Ureter (tissue), 1 donor: Measurements from ENCODE around the gene GNS.

DNA sequence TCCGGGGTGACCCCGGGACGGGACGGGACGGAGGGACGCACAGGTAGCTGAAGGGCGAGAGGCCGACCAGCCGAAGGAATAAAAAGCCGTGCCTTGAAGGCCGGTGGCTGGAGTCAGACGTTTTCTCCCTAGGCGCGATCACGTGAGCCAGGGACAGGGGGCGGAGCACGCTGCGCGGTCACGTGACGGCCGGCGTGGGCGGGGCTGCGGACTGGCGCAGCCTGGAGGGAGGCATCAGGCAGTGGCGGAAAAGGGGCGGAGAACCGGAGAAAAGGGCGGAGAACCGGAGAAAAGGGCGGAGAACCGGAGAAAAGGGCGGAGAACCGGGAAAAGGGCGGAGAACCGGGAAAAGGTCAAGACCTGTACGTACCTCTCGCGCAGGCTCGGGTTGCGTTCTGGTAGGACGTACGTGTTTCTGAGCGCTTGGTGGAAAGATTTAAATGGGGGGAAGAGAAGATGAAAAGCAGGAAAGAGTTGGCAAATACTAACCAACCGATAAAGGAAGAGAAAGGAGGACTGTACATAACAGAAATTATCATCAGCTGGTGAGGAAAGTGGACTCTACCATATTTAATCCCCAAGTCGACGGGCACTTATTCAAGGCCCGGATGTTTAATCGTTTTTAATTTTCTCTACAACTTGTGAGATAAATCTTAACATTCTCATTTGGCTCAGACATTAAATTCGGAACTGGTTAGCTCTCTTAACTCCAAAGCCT is at the start of gene GNS:
Gene GNS, minus strand, starts transcription at position 119 of the 718 bp plus-strand sequence.
- PRO-cap = bidirectional peak, plus-strand start at position 380 of the sequence, minus-strand start at position 119 of the sequence

DNA sequence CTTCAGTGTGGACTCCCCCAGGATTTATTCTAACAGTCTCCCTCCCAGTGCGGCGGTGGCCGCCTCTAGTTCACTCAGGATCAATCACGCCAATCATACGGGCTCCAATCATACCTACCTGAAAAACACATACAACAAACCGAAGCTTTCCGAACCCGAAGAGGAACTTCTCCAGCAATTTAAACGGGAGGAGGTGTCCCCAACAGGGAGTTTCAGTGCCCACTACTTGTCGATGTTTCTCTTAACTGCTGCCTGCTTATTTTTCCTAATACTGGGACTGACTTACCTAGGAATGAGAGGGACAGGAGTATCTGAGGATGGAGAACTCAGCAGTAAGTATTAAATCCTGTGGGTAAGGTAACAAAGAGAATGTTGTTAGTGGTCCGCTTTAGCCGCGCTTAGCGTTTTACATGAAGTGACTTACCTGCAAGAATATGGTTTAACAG is 1.4 kb downstream of the LEMD3 start:
- PRO-cap = no peak

DNA sequence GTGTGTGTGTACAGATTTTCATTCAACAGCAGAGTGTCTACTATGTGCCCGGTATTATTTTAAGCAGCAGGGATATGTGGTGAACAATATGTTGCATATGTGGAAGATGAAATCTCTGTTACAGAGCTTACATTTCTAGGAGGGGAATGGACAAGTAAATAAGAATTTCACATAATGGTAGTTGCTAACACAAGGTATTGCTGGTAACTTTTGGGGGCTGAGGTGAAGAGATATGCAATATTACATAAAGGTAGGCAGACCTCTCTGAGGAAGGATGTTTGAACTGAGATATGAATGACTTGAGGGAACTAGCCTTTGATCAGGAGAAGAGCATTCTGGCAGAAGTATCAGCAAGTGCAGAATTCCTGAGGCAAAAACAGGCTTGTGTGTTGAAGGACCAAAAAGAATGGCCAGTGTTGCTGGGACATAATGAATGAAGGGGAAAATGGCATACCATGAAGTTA is 5.3 kb downstream of the LEMD3 start:
- PRO-cap = no peak

DNA sequence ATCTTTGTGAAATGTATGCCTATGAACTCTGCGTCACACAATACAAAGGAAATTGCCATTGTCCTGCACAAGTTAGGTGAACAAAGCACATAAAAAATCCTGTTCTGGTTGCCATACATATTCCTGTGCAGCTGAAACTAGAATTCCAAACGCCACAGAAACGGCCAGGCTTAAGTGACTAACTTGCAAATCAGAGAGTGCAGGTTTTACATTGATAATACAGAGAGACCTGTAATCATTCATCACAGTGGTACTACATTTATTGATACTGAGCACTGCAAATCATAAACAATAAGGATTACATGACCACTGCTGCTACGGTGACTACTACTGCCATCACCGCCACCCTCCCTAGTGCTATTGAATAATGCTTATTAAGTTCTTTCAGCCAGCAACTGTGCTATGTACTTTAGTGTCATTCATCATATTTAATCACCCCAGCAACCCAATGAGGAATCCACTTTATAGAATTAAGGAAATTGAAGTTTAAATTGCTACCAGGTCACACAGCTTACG is 112.1 kb downstream of the HMGA2 start:
- PRO-cap = no peak

DNA sequence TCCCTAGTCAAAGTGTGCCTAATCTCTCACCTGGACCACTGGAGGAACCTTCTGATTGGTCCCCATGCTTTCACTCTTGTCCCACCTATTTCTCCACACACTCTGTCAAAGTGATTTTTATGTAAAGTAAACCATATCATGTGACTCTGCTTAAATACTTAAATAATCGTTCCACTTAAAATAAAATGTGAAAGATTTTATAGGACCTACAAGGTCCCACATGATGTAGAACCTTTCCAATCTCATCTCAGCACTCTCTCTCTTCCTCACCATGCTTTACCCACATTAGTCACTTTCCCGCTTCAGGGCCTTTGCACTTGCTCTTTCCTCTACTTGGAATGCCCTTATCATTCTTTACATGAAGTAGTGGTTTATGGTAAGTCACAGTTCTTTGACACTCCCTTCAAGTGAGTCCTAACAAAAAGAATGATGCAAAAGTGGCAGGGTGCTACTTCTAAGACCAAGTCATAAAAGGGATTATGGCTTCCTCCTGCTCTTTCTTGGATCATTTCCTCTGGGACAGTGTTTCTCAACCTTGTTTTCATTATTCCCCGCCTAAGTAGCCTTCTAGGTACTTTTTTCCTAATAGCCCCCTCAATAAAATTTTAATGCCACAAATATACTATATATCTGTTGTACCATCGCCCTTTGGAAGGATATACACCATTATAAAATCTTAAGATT is 13.2 kb downstream of the TMBIM4 start:
- PRO-cap = no peak

- PRO-cap = no peak
Measured at GRCh38 chr12:66392303-66392874, 90.1 kb downstream of the HELB start.

- PRO-cap = no peak
Measured at GRCh38 chr12:66776942-66777340, 98.1 kb upstream of the GRIP1 start.

DNA sequence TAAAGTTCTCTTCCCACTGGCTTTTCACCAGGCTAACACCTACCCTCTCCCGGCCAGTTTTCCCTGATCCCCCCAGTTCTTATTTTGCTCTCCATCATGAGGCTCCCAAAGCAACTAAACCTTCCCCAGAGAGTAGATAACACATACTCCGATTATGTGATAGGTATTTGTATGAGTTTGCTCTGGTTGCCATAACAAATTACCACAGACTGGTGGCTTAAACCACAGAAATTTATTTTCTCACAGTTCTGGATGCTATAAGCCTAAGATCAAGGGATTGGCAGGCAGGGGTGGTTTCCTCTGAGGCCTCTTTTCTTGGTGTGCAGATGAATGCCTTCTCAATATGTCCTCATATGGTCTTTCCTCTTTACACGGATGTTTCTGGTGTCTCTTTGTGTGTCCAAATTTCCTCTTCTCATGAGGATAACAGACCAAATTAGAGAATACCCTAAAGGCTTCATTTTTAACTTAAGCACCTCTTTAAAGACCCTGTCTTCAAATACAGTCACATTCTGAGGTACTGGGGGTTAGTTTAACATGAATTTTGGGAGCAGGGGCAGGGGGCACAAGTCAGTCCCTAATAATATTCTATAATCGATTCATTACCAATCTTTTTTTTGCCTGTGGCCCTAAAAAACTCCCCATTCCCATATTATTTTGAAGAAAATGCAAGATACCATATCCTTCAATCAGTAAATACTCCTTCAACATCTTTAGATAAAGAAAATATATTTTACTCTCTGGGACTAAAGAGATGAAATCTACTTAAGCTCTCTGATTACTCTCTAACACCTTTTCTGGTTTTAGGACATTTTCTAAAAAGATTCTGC is 285.9 kb upstream of the GRIP1 start:
- PRO-cap = no peak

- PRO-cap = no peak
Measured at GRCh38 chr12:67018991-67019478, 250.1 kb upstream of the CAND1 start.

DNA sequence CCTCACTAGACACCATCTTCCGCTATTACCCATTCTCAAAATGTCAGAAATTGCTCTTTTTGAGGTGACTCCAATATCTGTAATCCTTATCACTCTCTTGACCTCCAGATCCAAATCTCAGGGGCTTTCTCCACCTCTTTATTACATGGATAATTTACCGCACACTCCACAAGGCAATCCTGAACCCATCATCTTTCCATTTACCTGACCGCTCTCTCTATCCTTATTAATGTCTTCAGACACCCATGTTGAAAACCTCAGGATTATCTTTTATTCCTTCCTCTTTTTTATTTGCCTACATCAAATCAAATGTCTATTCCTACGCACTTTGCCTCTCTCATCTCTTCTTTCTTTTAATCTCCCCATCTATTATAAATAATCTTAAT is 237.7 kb upstream of the CAND1 start:
- PRO-cap = no peak

DNA sequence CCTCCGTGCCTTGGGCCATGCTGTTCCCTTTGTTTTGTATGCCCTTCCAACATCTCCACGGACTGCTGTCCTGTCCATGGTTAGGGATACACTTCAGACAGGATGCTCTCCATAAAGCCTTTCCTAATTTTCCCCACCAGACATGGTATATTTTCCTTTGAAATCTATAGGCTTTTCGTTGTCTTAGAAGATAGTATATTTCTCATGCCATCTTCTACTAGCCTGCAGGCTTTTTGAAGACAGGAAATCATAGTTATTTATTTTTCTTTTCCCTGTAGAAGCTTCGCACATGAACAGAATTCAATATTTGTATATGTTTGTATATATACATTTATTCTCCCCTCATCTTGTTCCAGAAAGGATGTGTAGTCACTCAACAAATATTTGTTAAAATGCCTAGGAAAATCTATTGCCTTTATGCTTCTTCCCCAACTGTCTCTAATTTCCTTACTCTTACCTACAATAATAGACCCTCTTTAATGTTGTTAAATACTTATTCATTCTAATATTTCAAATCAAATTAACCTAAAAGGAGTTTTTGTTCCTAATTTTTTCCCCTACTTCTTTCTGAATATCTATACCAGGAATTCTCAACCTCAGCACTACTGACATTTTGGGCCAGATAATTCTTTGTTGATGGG is 237.1 kb upstream of the CAND1 start:
- PRO-cap = no peak

DNA sequence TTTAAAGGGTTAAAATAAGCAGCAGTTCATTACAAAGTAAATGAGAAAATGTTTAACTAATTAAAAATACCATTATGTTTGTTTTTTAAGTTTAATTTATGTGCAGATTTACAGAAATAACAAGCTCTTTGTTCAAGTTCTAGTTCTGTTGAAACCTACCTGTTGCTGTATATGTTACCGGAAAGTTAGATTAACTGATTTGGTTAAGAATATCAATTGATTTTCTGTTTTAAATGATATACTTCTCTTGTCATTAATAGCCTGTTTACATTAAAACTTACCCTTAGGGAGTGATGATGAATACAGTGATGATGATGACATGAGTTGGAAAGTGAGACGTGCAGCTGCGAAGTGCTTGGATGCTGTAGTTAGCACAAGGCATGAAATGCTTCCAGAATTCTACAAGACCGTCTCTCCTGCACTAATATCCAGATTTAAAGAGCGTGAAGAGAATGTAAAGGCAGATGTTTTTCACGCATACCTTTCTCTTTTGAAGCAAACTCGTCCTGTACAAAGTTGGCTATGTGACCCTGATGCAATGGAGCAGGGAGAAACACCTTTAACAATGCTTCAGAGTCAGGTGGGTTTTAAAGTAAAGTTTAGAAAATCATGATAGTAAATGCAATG is 33.0 kb downstream of the CAND1 start:
- PRO-cap = no peak

- PRO-cap = no peak
Measured at GRCh38 chr12:67472465-67473083, 176.0 kb upstream of the DYRK2 start.

GRCh38 chr12:67630337-67631274 is 17.9 kb upstream of the DYRK2 start:
- PRO-cap = no peak

GRCh38 chr12:67648858-67649460 is 414 bp downstream of the DYRK2 start:
- PRO-cap = unidirectional peak, plus-strand start at chr12:67649046

GRCh38 chr12:67748456-67749050 is 100.0 kb downstream of the DYRK2 start:
- PRO-cap = no peak

GRCh38 chr12:67797133-67797542 is 148.6 kb downstream of the DYRK2 start:
- PRO-cap = no peak

GRCh38 chr12:67990849-67991740 is 168.4 kb downstream of the IFNG start:
- PRO-cap = no peak

- PRO-cap = no peak
Measured at GRCh38 chr12:68641175-68641378, 30.4 kb downstream of the RAP1B start.

DNA sequence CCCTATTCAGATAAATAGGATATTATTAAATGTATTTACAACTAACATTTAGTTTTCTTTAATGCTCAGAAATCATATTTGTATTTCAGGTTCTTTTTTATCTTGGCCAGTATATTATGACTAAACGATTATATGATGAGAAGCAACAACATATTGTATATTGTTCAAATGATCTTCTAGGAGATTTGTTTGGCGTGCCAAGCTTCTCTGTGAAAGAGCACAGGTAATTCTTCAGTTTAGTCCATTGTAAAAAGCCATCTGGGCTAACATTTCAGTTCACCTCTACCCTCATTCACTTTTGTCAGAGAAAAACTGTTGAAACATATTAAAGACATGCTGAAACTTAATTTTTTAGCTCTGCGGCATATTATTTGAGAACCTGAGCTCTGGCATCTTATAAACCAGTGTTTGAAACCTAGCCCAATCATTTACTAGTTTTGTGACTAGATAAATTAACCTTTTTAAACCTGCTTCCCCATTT is 8.8 kb downstream of the MDM2 start:
- PRO-cap = no peak